Cardiac septum (tissue), 1 donor: ENCODE measurements around the genes ZIC1, GYG1 and ANKUB1.

DNA sequence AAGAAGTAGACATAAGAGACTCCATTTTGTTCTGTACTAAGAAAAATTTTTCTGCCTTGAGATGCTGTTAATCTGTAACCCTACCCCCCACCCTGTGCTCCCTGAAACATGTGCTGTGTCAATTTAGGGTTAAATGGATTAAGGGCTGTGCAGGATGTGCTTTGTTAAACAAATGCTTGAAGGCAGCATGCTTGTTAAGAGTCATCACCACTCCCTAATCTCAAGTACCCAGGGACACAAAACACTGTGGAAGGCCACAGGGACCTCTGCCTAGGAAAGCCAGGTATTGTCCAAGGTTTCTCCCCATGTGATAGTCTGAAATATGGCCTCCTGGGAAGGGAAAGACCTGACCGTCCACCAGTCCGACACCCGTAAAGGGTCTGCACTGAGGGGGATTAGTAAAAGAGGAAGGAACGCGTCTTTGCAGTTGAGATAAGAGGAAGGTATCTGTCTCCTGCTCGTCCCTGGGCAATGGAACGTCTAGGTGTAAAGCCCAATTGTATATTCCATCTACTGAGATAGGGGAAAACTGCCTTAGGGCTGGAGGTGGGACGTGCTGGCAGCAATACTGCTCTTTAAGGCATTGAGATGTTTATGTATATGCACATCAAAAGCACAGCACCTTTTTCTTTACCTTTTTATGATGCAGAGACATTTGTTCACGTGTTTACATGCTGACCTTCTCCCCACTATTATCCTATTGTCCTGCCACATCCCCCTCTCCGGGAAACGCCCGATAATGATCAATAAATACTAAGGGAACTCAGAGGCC lies 21.9 kb downstream of the PLSCR1 start:
- PRO-cap = no peak

- PRO-cap = no peak
These were observed 15.4 kb downstream of the ZIC4 start for GRCh38 chr3:147390704-147391627.

DNA sequence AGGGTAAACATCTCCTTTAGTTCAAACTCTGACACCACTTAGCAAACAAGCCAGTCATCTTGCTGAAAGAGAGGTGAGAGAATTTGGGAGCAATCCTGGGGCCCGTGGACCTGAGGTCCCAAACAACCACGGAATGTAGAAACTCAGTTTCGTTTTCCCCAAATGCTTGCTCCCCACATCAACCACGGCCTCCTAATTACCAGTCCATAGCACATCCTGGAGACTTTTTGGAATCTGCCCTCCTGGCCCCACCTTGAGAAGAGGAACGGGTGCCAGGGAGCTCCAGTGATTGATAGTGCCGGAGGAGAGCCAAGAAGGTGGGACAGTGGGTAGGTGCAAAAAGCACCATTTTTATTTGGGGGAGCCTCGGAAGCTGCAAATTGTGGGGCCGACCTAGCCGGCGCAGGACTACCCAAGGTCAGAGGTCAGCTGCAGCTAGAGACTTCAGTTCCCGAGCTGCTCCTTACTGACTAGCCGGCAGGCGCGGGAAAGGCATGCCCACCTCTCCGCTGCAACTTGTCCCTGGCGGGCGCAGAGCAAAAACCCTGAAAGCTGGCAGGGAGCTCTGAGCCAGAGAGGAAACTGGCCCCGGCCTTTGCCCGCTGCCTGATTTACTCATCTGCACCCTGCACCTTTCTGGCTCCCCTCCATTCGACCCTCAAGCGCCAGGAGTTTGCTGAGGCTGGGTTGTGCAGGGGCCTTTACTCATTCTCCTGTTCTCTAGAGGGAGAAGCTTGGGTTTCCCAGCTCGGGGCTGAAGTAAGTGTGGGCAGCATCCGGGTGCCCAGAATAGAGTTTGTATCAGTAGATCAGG lies 1.7 kb downstream of the ZIC4 start:
- PRO-cap = no peak

GRCh38 chr3:147409260-147409479 lies at the start of gene ZIC1:
TSS of gene ZIC1 (plus strand) at chr3:147409365.
- PRO-cap = no peak

GRCh38 chr3:148547651-148547850 lies 150.2 kb upstream of the AGTR1 start:
- PRO-cap = no peak

DNA sequence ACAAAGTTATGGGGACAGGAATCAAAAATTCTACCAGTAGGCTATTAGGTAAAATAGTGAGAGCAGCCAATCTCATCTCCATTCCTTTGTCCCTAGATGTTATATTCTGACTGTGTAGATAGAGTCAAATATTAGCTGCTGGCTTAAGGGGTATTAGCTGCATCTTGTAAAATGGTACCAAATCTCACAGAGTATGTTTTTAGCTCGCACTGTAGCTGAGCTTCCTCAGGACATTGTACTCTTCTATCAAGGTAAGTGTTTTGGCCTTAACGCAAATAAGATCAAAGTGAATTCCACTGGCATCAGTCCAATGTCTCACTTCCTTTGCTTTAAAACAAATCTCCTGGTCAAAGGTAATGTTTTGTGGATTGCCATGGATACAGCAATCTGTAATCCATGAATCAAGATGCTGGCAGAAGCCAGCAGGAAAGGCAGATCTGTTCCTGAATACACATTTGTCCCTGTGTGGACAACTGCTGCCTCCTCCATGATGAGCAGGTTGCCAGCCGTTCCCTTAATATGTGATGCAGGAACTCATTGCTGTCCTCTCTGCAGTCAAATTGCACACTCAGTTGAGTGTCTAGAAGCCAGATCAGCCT lies 96.8 kb upstream of the AGTR1 start:
- PRO-cap = no peak

DNA sequence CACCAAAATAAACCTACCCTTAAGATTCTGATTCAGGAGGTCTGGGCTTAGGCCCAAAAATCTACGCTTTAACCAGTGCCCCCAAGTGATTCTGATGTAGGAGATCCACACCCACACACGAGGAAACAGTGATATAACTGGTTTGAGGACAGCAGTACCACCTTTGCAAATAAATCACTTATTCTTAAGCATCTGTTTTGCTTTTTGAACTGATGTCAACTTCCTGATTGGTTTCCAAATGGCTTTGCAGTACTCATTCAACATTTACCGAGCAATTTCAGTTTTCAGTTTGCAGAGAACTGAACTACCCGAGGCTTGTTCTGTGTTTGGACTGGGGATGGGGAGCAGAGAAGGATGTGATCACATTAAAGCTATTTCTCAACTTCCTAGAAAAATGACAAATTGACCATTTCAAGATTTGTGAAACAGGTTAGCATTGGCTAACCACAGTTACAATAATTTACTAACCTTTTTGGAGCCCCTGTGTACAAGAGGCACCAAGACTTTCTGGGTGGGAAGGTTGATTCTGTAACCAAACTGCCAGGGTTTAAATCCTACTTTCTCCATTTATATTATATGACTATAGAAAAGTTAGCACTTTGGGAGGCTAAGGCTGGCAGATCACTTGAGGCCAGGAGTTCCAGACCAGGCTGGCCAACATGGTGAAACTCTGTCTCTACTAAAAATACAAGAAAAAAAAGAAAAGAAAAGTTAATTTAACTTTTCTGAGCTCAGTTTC lies 985 bp upstream of the GYG1 start:
- PRO-cap = no peak

DNA sequence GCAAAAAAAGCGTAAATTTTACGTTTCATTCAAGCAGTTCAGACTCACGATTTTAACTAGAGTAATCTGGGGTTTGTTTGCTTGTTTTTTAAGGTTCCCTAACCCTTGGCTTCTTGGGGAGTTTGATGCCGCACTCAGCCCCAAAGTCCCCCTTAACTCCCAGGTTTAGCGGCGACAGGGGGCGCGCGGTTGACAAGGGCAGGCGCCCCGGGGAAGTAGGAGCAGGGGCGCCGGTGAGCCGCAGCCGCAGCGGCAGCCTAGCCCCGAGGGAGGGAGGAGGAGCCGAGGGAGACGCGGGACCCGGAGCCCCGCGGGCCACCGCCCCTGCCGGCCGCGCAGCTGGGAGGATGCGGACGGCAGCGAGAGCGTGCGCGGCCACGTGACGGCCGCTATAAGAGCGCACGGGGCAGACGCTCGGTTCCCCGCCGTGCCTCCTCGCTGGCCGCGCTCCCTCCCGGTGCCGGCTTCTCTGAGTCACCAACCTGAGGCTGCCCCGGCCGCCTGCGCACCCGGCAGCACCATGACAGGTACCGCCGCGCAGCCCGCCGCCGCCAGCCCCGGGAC lies at the start of gene GYG1:
Gene GYG1, plus strand, starts transcription at position 420 of the 564 bp plus-strand sequence.
- PRO-cap = unidirectional peak, plus-strand start at position 192 of the sequence; bidirectional peak, plus-strand start at position 420 of the sequence, minus-strand start at position 358 of the sequence

- PRO-cap = no peak
These were observed 32.6 kb downstream of the HPS3 start for GRCh38 chr3:149161943-149162447.

GRCh38 chr3:149186472-149186941 lies 35.1 kb downstream of the CP start:
- PRO-cap = no peak

DNA sequence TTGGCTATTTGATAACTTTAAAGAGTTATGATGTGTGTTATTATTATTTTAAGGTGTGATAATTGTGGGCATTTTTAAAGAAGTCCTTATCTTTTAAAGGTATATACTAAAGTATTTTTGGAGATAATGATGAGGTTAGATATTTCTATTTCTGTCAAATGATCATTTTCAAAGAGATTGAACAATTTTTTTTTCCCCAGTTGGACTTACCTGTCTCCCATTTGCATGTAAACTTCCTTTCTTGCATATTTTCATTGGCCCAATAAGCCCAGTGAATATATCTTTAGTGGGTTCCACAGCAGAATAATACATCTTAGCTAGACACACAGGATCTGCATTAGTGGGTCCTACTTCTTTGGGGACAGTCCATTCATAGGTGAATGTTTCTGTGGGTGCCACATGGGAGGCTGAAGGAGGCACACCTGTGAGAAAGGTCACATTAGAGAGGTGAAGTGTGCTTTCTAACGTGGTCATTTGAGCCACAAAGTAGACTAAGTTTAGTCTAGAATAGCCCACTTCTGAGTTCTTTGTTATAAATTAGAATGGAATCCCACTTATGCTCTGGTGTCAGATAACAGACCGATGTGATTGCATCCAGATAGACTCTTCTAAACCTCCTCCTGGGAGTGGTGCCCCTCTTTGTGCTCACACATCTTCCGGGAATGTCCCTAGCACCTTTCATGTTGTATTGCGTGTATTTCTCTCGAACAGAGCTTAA lies 23.3 kb downstream of the CP start:
- PRO-cap = no peak

- PRO-cap = no peak
These were observed 1.3 kb upstream of the CP start for GRCh38 chr3:149222940-149223383.

DNA sequence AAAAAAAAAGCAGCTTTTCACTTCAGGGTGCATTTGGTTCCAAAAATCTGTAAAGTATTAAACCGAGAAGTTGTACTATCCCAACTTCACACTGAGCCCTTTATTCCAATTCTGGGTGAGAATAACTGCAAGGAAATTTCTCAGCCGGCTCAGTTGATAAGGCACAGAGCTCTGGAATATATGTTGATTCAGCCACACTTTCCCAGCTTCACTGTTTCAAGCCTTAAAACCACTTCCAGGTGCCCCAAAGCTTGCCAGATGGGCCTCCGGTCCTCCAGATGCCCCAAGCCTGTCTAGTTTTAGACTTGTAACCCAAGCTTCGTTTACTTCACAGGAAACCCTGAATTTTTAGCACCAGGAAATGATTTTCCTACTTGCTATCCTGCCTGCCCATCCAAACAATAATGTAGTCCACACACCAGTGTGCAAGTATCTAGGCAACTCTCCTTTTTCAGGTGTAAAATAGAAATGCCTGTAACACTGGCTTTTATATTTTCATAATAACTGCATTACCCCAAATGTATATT lies 79.6 kb downstream of the TM4SF4 start:
- PRO-cap = no peak

- PRO-cap = unidirectional peak, plus-strand start at chr3:149654419; unidirectional peak, plus-strand start at chr3:149654490
These were observed 3.6 kb downstream of the WWTR1 start for GRCh38 chr3:149654028-149654760.

- PRO-cap = no peak
These were observed 45.2 kb upstream of the WWTR1 start for GRCh38 chr3:149703005-149703404.

DNA sequence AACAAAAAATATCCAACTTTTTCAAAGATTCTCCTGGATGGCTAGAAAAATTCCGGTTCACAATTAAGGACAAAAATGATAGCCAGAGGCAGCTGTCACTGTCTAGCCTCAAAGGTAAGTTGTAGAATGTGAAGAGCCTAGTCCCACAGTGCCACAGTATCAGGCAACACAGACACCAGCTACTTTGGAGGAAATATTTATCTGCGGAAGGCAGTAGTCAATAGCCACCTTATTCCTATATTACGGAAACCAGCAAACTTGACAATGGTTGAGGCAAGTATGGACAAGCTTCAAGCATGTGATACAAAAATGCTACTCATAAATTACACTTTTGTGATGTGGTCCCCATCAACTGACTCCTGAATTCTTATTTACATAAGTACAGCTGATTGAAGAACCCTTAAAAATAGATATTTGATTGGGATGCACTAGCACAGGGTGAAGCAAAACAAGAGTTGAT lies at the start of gene ANKUB1:
Gene ANKUB1, minus strand, starts transcription at position 170 of the 460 bp plus-strand sequence.
- PRO-cap = no peak

GRCh38 chr3:149970682-149970789 lies 159 bp downstream of the PFN2 start:
- PRO-cap = no peak

GRCh38 chr3:150061058-150061850 lies 90.6 kb upstream of the PFN2 start:
- PRO-cap = no peak

GRCh38 chr3:150314441-150315261 lies 93.4 kb upstream of the TSC22D2 start:
- PRO-cap = no peak

DNA sequence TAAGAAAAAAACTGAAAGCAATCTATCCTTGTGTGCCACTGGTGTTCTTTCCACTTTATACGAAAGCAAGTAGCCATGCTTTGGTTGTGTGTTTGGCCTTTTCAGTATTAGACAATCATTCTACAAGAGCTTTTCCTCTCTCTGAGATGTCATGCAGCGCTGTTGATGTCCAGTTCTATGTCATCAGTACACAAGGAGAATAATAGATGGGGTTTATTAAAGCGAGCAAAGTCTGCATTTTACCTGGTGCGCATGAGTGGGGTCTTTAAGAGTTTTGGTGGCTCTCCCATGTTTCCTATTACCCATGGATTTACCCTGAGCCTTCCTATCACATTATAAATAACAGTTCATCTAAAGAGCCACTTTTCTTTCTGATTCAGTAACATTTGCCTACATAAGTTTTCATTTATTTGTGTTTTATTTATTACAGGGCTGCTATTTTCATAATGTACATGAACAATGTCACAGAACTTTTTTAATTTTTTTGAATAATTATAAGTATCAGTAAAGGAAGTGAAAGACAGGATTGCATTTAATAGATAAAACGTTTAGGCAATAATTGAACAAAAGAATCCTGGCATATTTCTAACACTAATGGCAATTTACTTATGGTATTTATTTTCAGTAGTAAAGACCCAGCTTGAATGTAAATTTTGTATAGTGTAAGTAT lies 50.7 kb downstream of the TSC22D2 start:
- PRO-cap = no peak